Myometrial cell (primary cell): ENCODE data around the gene C3orf52.

DNA sequence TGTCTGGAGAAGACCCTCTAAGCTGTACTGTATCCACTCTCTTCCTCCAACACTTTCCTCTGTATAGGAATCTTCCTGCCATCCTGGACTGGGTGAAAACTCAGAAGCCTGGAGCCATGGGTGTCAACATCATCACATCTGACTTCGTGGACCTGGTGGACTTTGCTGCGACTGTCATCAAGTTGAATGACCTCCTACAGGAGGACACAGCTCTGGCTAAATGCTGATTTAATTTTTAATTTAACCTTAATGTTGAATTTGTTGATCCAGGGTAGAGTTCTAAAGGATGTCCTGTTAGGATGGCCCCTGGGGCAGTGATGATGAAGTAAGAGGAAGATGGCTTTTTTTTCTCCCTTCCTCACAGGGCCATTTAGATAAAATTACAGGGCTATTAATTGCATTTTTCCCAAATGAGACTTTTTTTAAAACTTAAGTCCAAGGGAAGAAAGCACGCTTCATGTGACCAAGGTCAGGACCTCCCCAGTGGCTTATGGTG is 46.2 kb downstream of the PLCXD2 start:
- RAMPAGE, long total RNA, result no peak

DNA sequence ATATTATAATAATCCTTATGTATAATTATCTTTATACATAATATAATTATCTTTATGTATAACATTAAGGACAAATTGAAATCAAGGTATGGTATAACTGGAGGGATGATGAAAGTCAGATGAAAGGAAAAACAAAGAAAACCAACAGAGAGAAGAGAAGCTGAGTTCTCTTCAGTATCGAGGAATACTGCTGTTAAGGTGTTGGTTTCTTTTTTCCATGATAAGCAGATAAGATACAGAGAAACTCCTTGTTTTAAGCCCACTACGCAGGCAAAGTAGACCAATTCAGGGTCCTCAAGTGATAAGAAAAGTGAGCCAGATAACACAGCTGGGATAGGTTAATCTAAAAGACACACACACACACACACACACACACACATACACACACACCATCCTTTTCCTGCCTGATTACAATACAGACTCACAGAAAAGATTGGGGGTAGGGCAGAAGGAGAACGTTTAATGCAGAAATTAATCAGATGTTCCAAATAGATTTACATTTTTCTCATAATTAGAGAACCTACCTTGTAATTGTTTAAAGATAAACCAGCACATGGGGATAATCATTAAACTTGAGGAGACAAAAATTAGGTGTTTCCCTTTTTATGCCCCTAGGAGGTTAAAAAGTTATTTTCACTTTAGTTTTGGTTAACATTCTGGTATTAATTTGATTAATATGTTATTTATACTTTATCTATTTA is 6.5 kb upstream of the PHLDB2 start:
- RAMPAGE, long total RNA, result no peak

DNA sequence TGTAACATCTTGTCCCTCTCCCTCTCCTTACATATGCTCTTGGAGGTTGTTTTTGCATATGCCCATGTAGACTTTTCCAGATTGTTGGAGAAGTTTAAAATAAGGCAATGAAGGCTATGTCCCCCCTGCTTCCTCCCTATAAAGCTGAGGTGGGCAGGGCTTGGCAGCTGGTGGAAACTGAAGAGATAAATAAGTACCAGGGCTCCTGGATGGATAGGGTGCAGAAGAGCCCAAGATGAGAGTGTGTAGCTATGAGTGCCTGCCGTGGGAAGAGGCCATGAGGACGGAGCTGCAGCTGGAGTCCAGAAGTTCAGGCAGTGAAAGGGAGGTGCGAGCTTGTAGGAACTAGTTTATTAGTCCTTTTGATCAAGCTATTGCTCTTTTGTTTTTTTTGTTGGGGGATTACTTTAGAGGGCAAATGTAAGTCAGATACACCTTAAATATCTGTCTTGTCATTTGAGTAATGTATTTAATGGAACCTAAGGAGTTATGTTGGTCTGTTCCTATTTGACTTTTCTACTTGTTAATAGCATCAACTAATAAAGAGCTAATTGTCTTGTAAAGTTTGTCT is 52.4 kb downstream of the PHLDB2 start:
- RAMPAGE, long total RNA, result no peak

- RAMPAGE, long total RNA, result start-site peak on the plus strand at chr3:112086358-112086396, 11 and 9 reads in 2 replicates
These were observed at the start of gene C3orf52 for GRCh38 chr3:112086132-112087170. TSS of gene C3orf52 (plus strand) at chr3:112086389.

- RAMPAGE, long total RNA, result no peak
These were observed 6.6 kb downstream of the GCSAM start for GRCh38 chr3:112126262-112127038.

- RAMPAGE, long total RNA, result no peak
These were observed 2.9 kb upstream of the GCSAM start for GRCh38 chr3:112136002-112136386.

DNA sequence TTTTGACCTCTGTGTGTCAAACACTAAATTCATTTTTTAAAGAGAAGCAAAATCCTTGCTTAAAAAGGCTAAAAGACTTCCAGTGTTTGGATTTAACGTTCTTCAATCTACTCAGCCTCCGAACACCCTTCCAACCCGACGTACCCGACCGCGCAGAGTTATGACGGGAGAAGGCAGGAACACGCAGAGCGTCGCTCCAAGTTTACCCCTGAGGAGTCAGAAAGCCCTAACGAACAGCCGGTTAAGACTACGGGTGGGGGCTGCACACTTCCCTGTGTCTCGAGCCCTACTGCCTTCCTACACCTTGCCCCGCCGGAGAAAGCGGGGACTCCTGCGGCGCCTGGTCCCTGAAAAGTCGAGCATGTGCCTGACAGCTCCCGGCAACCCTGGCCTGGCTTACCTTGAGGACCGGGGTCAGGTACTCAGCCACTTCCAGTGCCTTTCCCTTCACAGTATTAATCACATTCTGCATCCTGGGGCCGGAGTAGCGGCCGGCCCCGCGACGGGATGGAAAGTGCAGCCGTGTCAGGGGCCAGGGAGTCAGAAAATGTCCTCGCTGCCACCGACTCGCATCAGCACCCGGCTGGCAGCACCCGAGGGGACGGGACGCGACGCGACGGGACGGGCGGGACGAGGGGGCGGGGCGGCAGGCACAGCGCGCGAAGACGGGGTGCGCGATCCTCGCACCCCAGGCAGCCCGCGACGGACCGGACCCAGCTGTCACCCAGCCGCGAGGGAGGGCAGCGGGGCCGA is 529 bp downstream of the ATG3 start:
- RAMPAGE, long total RNA, result start-site peak on the minus strand centred at position 603 of the sequence, 69 bp wide, 2,530 and 3,925 reads in 2 replicates

DNA sequence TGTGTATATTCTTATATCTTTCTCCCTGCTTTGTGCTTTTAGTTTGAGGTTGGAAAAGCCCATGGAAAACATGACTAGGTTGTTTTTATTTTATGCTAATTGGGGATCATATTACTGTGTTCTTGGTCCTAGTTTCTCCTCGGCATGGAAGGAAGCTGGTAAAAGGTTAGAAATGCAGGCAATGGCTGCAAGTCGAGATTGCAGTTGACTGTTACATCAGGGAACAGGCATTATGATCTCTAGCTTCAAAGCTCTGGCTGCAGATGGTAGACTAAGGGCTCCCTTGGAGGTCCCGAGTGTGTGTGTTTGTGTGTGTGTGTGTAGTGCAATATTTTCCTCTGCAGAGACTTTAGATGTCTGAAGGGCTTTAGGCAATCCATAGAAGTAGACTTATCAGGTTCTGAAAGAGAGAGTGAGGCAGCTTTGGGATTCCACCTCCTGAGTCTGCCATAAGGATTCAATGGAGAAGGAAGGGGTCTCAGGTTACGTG is 508 bp upstream of the CCDC80 start:
- RAMPAGE, long total RNA, result no peak

GRCh38 chr3:112774779-112775292 is 71.8 kb downstream of the CD200R1L start:
- RAMPAGE, long total RNA, result no peak

DNA sequence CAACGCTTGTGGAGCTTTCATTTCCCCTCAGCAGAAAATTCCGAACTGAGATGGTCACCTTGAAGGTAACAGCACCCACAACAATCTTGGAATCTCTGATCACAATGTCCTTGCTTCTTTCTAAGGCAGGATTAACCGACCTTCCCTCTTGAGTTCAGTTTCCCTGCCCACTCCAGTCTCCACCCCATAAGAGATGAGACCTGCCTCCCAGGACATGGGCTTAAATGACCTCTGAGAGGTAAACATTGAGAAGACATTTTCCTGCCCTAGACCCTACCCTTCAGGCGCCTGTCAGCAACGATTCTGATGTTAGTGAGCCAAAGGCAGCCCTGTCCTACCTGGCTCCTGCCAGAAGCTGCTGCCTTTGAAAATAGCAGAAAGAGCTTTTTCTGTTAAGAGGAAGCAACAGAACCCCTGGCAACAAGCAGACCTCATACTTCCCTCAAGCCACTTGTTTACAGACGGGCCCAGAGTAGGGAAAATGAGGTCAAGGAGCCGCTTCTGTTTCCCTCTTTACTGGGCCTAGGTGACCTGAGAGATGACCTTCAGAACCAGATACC is 52.1 kb downstream of the CD200R1L start:
- RAMPAGE, long total RNA, result no peak

DNA sequence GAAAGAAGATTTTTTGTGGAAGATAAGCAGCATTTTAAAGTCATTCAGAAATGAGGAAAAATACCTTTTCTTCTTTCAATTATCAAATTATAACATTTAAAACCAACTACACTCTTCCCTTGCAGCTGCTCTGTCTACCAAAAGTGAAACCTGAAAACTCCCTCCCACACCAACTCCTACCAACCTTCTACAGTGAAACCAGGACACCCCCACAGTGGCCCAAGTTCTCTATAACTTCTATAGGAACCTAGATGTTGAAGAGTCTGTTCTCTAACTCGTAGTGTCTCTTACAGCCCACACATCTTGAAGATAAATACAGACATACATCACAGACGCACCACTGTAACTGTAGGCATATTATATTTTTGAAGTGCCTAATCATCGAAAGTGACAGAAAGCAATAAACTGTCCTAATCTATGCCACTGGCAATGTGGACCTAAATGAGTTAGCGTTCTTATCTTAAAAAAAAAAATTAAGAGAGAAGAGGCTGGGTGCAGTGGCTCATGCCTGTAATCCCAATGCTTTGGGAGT is 1.2 kb downstream of the CD200R1 start:
- RAMPAGE, long total RNA, result no peak

DNA sequence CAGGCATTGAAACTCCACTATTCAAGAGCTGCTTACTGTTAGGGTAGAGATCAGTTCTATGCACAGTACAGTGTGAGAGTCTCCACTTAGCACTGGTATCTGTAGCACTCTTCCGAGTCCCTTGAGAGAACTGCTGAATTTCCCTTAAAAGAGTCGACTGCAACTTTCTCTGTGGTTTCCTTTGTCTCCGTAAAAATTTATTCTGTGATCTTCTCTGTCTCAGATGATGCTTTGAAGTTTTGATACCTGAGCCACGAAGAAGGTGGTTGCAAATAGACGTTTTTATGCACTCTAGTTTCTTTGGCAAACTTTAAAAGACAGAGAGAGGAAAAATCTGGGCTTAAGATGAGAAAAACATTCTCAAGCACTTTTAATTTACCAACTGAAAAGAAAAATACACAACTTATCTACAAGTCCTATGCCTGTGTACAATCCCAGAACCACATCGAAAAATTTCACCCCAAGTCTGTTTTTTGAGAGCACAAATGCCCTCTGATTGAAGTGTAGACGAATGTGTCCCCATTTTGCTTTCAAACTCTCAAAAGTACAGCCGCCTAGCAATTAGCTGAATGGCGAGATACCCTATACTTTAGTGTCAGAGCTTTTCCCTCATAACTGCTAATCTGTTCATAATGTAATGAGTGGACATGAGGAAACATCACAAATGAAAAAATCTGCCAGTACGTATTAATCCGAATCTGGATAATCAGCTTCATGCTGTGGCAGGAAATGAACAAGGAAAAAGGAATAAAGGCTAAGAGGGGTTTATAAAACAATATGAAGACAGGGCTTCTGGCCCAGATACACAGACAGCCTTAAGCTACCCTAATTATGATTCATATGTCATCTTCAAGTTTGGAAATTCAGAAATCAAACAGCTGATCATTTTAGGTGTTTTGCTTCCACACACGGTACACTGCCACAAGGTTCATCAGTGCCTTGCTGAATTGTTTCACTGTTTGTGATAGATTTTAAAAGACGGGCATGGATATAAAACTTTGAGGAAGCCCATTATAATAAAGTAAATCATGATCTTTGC is 13.5 kb downstream of the NEPRO start:
- RAMPAGE, long total RNA, result no peak

- RAMPAGE, long total RNA, result no peak
These were observed 59.5 kb downstream of the BOC start for GRCh38 chr3:113270494-113271557.

GRCh38 chr3:113291333-113291989 is 80.1 kb downstream of the BOC start:
- RAMPAGE, long total RNA, result no peak

GRCh38 chr3:113532665-113533594 is 575 bp downstream of the SIDT1 start:
- RAMPAGE, long total RNA, result no peak

DNA sequence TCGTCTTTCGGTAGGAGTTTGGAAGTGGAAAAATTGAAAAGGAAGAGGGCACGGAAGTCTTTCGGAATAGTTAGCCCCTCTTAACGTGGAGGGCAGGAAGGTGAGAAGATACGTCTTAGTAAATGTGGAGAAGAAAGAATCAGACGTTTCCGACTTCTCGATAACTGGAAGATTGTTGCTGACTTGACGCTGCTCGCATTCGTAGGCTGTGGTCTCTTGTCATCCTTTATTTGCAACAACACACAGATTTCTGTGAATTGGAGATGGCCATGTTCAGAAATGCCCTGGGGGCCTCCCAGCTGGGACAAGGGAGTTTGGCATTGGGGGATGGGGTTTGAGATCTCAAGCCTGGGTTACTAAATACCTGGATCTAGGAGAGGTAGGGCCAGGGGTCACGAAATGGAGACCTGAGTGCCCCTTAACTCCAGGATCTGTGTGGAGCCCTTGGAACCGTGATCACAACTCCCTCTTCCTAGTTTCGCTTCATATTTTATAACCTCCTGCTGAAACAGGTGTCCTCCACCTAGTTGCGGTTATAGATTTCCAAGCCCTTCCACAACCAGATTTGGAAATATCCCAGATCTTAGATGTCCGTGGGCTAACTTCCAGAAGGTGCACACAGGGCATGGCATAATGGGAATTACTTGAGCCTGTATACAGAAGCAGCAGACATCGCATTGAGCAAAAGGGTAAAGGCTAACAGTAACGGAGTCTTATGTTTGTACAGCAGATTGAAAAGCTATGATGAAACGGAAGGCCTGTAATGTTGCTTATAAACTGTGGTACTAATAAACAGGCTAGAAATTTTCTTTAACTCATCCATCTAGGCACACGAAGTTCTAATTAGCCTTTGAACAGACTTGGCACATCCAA is 869 bp upstream of the USF3 start:
- RAMPAGE, long total RNA, result no peak

DNA sequence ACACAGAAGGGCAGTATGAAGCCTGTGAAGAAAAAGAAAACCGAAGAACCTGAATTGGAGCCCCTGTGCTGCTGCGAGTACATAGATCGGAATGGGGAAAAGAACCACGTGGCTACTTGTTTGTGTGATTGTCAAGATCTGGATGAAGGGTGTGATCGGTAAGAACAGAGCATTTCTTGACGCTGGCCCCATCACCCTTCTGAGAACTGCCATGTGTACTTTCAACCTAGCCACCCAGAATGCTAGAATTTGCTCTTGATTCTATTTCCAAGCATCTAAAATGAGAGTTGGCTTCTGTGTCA is 944 bp downstream of the ZDHHC23 start:
- RAMPAGE, long total RNA, result no peak

- RAMPAGE, long total RNA, result no peak
These were observed 50.9 kb downstream of the CCDC191 start for GRCh38 chr3:114005312-114005928.

- RAMPAGE, long total RNA, result no peak
These were observed 474 bp downstream of the QTRT2 start for GRCh38 chr3:114057099-114057323.

DNA sequence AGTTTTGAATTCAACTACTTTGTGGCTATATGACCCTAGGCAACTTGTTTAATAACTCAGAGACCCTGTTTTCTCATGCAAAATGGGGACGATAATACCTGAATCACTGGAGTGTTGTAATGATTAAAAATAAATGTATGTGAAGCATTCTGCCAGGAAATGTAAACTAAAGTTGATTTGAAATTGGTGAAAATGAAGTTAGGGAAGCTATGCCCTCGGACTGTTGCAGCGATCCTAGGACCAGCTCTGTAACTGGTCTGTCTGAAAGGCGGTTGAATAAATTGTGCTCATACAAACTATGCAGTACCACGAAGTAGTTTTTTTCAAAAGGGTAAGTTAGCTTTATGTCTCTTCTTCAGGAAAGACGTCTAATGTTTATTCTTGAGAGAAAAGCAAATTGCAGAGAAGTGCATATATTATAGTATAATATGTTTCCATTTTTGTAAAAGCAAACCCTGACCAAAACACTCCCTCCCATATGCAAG is 829 bp downstream of the QTRT2 start:
- RAMPAGE, long total RNA, result no peak